Vermiform appendix (tissue), 1 donor: ENCODE data around the genes LRRN2 and LEMD1.

GRCh38 chr1:204248988-204249790 is 35.4 kb upstream of the GOLT1A start:
- PRO-cap = no peak

DNA sequence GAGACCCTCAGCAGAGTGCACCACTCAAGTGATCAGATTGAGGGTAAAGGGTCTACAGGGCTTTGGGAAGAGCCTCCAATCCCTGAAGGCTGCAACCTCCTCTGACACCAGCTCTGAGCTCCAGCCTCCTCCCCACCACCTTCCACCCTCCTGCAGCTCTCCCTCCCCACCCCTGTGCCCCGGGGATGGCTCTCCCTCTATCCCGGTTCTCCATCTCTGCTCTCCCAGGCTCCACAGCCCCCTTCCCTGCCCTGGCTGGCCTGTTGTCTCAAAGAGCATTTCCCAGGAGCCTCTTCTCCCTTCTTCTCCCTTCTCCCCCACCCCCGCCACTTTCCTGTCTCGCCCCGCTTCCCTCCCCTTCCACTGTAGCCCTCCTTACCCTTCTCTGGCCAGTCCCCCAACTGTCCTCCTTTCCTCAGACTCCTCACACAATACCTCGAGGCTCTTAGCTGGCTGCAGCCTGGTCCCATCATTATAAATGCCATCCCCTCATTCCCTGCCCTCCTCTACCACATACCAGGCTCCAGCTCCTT is 1.1 kb downstream of the PLEKHA6 start:
- PRO-cap = no peak

- PRO-cap = bidirectional peak, plus-strand start at chr1:204410831, minus-strand start at chr1:204410644; bidirectional peak, plus-strand start at chr1:204411041, minus-strand start at chr1:204410931; bidirectional peak, plus-strand start at chr1:204411237, minus-strand start at chr1:204411231; bidirectional peak, plus-strand start at chr1:204411381, minus-strand start at chr1:204411817
These were observed 829 bp downstream of the PPP1R15B start for GRCh38 chr1:204410459-204411516.

- PRO-cap = no peak
These were observed 14.4 kb upstream of the PPP1R15B start for GRCh38 chr1:204426092-204426344.

GRCh38 chr1:204461960-204462559 is 32.5 kb downstream of the PIK3C2B start:
- PRO-cap = no peak

DNA sequence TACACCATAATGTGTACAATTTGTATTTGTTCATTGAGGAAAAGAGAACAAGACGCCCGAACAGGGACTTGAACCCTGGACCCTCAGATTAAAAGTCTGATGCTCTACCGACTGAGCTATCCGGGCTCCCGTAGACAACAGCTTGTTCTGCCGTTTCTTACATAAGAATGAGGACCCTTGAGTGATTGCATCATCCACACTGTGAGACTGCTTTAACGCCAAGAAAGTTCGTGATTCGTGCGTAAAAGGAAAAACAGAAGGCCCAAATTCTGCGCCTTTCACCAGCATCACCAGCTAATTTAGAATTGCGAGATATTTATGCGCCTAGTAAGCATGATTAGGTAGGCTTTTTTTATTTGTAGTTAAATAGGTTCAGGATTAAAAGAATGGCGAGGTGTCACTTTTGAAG is 9.2 kb upstream of the MDM4 start:
- PRO-cap = bidirectional peak, plus-strand start at position 231 of the sequence, minus-strand start at position 132 of the sequence

- PRO-cap = unidirectional peak, minus-strand start at chr1:204685733
These were observed at the start of gene LRRN2 for GRCh38 chr1:204685281-204685992. Gene LRRN2 (minus strand): TSS chr1:204685738.

DNA sequence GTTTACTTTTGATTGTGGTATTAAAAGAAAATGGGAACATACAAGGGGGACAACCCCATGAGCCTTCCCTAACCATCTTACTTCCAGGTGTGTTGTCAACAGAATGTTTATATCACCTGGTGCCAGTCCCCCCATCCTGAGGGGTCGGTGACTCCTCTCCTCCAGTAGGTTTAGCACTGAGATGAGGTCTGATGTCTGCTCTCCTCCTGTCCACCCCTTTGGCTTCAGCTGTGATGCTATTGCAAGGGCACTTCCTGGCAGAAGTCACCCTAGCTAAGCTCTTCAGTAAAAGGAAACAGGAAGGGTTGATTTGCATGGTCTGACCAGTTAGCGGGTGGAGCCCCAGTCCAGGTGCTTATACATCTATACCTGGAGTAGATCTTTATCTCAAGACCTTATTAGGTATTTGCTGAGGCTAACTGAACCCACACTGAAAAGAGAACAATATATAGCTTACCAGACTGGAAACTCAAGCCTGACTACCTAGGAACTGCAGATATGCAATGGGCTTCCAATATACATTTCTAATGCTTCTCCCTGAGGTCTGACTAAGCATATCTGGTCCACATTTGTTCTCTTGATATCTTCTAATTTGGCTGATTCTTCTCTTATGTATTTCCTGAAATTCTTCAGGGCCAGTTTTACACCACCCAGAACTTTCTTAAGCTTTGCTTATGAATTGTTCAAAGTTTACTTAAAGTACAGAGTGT is 13.4 kb downstream of the NFASC start:
- PRO-cap = no peak

DNA sequence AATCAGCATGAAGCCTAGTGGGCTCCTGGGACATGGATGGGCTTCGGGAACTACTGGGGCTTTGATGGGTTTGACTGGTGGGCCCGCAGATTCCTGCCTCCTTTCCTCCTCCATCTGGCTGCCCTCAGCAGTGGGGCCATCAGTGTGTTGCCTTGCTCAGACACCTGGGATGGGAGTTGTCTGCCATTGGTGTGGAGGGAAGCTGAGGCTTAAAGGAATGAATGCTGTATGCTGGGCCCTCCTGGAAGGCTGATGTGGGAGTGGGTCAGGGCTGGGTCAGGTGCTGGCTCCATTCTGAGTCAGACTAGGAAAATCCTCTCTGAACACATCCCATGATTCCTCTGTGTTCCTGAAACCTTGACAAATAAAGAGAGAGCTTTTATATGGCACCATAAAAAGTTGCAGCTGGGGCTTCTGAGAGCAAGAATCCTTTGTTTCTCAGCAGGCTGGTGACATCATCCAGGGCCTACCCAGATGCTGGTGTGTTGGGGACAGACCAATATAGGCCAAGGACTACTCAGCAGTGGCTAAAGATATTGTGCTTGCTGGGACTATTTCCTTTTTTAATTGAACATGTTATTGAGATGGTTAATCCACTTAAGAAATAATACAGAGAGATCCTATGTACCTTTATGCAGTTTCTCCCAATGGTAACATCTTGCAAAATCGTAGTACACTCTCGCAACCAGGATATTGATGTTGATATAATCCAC is 14.4 kb downstream of the NFASC start:
- PRO-cap = no peak

DNA sequence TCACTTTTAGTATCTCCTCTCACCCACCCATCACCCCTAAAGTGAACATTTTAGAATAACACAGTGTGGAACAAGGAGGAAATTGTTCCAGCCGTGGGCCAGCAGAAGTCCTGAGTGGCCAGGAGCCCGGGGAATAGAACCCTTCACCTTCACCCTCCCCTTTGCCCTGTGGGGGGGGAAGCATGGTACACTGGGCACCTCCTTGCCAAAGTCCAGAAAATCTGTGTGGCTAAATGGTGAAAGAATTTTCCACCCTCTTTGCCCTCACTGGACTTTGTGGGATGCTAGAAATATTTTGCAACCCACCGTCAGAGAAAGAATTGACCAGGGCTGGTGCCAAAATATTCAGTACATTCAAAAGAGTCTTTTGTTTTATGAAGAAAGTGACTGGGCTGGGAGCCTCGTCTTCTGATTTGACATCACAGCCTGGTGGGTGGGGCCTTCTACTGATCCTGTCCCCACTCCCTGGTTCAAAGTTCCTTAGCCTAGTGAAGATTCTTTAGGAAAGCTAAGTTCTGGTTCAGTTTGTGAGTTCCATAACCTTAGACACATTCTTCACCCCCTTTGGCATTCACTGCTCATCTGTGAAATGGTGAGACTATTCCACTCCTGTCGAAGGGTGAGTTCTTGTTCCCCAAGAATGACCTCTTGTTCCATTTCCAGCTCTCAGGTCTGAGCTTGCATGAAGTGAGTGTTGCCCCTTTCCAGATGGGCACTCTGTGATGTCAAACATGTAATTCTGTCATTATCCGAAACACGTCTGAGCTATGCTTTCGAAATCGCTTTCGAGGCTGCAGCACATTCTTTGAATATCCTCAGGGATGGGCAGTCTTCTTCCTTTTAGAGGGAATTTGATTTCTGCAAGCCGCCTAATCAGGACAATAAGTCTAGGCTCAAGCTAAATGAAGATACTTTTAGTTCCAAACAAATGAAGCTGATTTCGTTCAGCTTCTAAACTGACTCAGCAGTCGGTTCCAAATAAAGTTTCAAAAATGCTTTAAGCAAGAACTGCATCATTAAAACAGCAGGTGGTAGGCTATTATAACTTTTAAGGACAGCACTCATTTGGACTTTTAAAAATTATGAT is 57.1 kb downstream of the NFASC start:
- PRO-cap = no peak

DNA sequence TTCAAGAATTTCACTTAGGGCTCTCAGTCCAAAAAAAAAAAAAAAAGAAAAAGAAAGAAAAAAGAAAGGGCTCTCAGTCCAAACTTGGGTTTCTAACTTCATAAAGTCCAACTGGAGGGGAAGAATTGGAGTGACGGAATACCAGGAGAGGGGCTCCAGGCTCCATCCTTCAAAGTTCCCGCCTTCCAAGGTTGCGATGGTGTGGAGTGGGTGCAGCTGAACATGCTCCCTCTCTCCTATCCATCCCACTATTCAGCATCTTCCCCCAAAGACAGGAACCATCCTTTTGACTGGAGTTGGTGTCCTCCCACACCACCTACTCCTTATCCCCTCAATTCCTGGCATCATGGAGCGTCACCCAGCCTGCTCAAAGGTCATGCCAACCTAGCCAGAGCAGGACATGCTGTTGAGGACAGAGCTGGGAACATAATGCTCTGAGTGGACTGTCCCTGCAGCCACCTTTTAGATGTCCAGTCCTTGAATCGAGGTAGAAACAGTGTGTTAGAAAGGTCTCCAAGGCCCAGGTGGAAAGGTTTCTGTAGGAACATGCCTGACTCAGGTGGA is 52.4 kb upstream of the CNTN2 start:
- PRO-cap = no peak

GRCh38 chr1:205037761-205037960 is 5.4 kb upstream of the CNTN2 start:
- PRO-cap = no peak

DNA sequence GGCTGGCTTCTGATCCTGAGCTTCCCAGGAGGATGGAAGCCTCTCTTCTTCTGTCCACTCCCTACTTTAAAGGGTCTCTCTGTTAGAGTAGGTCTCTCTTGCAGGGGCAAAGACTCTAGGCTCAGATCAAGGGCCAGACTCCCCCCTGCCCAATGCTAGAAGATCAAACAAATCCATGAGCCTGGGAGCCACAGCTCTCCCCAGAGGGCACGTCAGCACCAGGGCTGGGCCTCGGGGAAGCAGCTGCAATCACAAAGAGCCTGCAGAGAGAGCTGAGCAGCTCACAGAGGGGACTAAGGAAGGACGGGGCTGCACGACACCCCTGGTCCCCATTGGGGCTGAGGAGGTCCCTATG is 3.8 kb downstream of the CNTN2 start:
- PRO-cap = no peak

GRCh38 chr1:205311292-205311977 is 10.1 kb downstream of the NUAK2 start:
- PRO-cap = no peak

DNA sequence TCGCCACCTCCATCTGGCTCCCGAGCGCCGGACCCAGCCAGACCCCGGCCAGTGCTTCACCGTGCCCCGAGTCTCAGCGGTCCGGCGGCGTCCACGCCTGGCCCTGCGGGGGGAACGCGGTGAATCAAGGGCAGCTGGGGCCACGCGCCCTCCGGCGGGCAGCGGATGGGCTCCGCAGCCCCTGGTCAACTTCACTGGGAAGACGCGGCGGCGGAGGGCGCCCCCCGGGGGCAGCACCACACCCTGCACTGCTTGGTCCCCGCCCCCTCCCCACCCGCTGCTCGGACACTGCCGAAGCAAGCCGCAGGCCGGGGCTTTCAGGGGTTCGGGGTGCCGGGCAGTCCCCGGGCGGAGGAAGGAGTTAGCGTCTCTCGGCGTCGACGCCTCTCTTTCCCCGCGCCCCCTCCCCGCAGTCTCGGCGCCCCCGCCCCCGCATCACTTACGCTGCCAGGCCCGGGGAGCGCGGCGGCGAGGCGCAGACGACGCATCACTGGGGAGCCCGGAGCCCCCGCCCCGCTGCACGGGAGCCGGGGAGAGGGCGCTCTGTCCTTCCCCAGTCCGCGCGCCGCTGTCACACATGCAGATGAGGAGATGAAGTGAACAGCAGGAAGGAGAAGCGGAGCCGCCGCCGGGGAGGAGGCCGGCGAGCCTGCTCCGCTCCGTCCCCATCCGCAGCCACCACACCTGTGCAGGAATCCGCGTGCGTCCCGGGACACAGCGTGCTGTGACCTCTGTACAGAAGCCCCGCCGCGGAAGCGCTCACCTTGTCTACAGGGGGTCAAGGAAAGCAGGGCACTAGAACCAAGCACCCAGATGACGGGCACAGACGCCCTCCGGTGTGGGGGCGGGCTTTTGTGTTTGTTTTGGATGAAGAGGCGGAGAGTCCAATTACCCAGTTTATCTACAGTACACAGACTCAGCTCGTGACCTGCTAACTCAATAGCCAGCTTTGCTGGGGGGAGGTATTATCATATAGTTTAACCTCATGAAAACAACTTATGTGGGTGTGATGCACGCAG is 12.7 kb downstream of the KLHDC8A start:
- PRO-cap = no peak

GRCh38 chr1:205352488-205352931 is 4.2 kb downstream of the KLHDC8A start:
- PRO-cap = no peak

- PRO-cap = no peak
These were observed at the start of gene LEMD1 for GRCh38 chr1:205421584-205422471. Gene LEMD1 (minus strand): TSS chr1:205422056.

DNA sequence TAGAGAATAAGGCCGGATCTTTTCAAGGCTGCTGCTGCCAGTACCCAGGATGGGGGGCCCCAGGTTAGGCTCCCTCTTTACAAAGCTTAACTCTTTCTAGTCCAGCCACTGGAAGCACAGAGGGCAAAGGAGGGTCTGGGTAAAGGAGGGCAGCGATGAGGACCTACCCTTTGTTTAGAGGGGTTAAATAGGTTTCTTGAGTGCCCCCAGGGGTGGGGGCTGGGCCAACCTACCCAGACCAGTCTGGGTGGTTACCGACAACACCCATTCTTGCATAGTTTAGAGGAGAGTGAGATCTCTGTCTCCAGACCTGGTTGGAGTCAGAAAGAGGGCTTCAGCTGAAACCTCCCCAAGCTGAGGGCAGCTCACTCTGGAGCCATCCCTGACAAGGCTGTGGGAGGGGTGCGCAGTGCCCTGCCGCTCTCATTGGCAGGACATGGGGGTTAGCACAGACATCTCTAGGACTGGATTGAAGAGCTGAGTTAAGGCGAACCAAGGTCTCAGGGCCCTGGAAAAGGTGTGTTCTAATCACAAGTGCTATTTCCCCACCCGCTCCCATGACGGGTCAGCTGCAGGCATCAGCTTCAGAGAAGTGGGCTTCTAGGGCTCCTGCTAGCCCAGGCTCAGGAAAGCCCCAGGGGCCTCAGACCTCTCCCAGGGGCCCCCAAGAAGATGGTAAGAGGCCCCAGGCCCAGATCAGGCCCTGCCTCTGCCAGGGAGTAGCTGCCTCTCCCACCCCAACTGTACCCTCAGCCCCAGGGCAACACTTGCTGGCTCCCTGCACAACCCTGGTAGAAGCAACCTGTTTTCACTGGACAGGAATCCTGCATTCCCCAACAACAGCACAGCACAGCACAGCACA is 6.9 kb downstream of the BLACAT1 start:
- PRO-cap = no peak

DNA sequence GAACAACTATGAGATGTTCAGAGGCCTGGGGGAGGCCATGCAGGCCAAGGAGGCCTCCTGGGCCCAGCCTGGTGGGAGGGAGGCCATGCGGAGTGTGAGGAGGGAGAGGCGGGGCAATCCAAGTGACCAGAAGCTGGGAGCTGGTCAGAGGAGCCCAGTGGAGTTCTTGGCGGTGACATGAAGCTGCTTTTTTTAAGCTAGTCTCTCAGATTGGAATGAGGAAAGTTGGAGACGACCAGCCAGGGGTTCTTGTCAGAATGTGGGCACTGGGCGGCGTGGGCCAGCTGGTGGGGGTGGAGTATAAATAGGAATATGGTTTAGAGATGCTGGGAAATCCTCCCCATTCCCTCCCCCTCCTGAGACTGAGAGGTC is 8.0 kb downstream of the CDK18 start:
- PRO-cap = no peak

GRCh38 chr1:205512874-205513120 is 8.3 kb downstream of the CDK18 start:
- PRO-cap = no peak